Mesothelial cell of epicardium (in vitro differentiated cells): ENCODE measurements around a stretch of chr15.

DNA sequence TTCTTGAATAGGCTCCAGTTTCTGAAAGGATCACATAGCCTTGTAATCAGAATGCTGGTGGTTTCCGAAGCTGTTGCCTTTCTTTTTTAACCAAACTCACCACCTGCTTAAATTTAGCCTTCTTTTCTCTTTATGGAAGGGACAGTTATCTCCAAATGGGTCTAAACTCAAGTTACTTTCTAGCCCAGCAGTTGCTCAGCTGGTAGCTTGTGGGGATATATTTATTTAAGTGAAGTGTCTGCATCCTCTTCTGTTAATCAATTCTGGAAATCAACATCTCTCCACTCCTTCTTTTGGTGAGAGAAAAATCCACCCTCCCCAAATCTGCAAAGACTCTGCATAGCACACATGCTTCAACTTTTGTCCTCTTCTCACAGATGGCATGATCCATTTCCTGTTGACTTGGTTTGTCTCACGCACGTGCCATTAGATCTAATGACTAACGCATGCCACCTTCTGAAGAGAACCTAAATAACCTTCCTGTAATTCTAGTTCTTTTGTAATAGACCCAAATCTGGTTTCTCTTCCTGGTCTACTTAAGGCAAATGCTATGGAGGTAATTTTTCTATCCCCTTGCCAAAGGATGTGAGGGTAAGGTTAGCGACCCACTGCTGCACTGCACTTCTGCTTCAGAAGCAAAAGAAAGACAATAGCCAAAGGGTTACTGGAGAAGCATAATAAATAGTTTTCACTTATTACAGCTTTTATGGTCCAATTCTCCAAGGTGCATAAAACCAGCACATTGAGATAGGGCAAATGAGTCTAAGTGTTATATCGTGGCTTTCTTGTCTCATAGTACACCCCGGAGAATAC is 51.0 kb upstream of the ATOSA start:
- PRO-cap: no peak

DNA sequence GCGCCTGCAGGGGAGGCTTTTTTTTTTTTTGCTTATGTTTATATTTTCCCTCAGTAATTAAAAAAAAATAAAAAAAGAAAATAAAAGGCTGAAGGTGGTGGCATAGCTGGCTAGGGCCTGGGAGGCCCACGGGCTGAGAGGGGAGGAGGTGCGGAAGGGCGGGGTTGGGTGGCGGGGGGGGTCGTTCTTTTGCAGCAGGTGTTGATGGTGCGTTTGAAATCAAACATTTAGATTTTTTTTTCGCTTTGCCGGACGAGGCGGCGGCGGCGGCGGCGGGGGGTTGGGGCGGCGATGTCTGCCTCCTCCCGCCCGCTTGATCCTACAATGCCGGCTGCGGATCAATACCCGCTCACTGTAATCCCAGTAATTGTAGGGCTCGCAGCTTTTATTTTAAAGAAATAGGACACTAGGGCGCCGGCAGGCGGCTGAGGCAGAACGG is 15.0 kb upstream of the ONECUT1 start:
- PRO-cap: no peak

DNA sequence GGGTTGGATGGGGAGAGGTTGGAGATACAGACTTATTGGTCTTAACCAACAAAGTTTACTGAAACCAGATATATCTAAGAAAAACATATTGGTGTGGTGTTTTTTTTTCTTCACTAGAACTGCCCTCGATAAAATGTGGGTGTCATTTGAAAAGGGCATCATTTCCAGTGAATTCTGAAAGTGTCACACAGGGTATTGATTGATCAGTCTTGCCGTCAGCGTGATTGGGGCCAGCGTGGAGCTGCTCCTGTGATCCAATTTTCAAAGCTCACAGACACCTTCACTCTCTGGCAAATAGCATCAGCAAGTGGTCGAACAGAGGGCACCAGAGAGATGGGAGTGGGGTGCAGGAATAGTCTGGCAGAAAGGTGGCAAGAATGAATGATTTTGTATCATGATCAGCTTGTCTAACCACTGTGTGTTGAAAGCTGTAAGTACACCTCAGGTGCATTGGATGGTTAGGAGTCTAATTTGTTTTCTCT is 242.7 kb upstream of the ONECUT1 start:
- PRO-cap: no peak

DNA sequence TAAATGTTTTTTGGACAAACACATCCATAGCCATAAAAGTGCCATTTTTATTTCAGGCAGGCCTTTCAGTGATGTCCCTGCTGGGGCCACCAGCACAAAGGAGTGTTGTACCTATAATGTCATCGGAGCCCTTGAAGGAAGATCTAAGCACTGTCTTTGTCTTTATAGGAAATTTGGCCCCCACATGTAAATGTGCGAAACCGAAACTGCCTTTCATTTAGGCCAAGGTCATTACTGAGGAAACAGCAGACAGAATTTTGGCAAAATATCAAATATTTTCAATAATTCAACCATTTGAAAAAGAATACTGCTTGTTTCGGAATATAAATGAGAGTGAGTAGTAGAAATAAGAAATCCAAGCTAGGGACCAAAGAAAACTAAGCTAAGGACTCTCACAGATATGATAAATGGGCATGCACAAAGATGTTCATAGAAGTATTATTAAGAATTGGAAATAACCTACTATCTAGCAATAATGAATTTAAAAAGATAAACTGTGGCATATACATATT is 310.8 kb downstream of the WDR72 start:
- PRO-cap: no peak

- PRO-cap: no peak
Observed at GRCh38 chr15:53455366-53455628, 304.2 kb downstream of the WDR72 start.

DNA sequence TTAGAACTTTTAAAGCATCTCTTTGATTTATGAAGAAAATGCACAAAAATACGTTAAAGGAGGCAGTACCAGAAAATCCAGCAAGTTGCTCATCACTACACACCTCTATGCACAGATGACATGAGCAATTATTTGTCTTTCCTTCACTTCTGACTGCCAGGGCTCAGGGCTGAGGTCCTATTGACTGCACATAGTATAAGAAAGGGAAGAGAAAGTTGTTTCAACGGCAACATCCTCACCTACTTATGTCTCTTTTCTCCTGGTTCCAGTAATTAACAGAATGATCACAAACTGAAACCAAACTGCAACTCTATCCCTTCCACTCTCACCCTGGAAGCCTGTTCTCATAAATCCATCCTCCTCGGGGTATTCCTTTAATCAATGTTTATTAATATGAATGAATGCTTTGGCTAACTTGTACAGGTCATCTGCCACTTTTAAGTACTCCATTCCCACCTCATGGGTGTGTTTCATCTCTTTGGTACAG is 34.6 kb downstream of the RAB27A start:
- PRO-cap: no peak

DNA sequence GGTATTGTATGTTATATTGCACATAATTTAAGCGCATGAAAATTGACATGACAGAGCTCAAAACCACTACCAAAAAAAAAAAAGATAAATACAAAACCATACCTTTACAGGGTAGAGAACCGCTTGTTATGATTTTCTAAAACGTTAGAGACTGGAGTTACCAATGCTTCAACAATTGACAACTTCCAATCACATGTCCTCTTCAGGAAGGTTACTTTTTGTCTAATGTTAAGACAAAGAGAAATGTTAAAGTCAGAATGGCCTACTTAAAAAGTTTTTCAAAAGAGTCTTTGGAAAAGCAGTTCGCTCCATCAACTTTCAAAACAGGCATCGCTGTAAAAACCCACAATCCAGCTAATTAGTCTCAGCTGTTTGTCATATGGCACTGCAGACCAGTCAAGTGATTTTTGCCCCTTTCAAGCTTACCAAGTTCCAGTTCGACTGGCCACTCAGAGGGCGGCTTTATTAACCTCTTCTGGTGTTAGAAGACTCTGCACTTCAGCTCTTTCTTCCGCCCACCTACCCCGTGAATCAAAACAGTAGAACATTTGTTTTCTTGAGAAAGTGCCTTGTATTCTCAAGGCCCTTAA is 19.5 kb downstream of the RAB27A start:
- PRO-cap: no peak

GRCh38 chr15:55288751-55289385 is 745 bp downstream of the RAB27A start:
- PRO-cap: no peak

DNA sequence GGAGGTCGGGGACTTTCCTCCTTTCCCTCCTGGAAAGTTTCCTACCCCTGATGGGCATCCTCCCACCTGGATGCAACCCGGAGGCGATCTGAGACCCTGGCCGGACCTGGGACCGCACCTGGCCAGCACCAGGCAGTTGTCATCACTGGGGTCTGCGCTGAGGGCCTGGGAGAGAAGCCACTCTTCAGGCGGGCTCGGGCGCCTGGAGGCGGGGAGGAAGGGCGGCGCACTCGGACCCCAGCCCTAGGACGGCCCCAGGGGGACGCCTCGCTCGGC is 289 bp downstream of the RAB27A start:
- PRO-cap: no peak

GRCh38 chr15:55385368-55385910 is 22.7 kb downstream of the CCPG1 start:
- PRO-cap: no peak

DNA sequence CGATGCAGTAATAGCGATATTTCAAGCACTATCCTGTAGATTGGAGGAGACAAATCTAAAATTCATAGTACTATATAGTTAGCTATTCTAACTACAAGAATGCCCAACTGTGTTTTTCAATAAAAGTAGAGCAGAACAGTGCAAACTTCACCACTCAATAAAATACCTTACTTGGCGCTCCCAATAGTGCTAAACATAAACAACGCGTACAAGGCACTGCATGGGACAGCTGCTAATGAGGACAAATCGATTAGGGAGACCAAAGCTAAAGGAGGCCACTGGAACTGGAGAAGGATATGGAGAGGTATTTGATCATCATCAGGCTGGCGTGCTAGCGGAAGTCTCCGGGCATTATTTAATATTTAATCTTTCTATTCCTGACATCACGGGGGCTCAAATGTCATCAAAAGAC is 762 bp downstream of the CCPG1 start:
- PRO-cap: no peak

- PRO-cap: no peak
Observed at GRCh38 chr15:55742175-55742464, 832 bp downstream of the PRTG start.

DNA sequence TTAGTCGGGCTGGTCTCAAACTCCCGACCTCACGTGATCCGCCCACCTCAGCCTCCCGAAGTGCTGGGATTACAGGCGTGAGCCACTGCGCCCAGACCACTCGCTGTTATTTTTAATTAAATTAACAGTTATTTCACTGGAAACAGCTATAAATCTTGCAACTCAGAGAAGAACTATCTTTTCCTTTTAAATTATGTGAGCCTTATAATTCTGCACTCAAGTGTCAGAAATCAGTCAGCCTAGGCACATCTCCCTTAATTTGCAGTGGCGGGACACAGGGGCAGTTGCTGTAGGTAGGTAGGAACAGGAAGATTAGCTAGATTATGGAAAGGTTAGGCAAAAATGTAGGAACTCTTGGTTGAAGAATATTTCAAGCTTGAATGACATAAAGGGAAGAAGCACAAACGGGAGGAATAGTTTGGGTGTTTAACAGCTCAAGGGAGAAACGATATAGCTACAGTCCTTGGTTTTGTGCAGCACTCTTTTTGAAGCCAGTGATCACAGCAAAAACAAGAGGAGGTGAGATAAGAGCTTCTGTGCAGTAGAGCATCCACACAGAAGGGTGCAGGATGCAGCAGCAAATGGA is 223.2 kb downstream of the TCF12 start:
- PRO-cap: no peak

GRCh38 chr15:57312331-57313184 is 63.7 kb upstream of the CGNL1 start:
- PRO-cap: no peak

GRCh38 chr15:57318834-57319361 is 57.4 kb upstream of the CGNL1 start:
- PRO-cap: no peak

- PRO-cap: no peak
Observed at GRCh38 chr15:57380746-57381322, 4.5 kb downstream of the CGNL1 start.

- PRO-cap: no peak
Observed at GRCh38 chr15:57442136-57442565, 65.8 kb downstream of the CGNL1 start.

DNA sequence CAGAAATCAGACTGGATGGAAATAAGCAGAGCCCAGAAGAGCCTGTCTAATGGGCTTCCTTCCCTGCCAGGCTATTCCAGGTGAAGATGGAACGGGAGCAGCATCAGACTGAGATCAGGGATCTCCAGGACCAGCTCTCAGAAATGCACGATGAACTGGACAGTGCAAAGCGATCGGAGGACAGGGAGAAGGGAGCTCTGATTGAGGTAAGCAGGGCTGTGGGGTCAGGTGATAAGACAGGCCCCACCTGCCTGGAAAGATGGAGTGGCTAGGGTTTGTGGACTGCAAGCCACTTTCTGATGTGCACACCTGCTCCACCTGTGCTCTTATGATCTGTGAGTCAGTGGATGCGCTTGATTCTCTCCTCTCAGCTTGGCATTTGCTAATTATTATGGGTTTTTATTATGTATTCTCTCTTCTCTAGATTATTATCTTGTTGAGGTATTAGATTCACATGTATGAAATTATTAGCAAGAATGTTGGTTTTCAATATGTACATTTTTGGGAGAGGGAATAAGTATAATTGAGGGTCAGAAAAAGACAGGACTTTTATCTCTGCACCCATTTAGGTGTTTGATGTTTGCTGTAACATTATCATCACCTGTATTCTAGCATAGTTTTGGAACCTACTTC is 77.4 kb downstream of the CGNL1 start:
- PRO-cap: no peak

DNA sequence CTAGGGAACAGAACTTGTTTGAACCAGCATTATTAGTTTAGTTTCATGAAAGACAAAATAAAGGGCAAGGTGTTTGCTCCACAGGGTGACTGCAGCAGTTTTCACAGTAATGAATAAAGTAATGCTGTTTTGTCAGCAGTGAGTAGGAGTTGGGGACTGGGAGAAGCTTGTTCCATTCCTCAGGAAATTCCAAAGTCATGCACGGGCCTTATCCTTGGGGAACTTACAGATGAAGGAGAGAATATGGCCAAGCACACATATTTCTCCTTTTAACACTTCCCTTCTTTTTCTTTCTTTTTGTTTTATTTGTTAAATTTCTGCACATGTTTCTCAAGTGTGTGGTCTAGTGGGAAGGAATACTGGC is 100.4 kb downstream of the CGNL1 start:
- PRO-cap: no peak

GRCh38 chr15:57501825-57502553 is 89.7 kb upstream of the MYZAP start:
- PRO-cap: no peak